LNCaP clone FGC (cell line): Measurements from ENCODE around the gene VEGFD.

DNA sequence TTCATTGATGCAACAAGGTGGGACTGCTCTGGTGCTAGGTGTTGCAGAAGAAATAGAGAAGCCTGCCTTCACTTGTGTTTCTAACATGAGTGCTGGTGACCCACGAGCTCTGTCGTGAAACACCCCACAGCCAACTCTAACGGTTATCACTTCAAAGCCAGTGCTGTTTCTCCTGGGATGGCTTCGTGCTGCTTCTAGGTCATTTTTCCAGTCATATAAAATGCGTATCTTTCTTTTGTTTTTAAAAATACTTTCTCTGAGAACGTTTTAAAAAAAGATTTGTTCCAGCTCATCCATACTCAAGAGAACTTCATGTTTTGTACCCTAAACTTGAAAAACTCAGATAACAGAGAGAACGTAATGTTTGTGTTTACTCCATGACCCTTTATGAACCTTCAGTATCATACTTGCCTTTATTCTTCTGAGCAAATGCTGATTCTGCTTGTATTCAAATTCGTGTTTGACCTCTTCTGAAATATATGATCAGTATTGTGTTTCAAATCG, 18.7 kb upstream of the PRPS2 start:
- RRBS, 2 experiments = no CpG with 5 or more reads among the region's 9 CpGs

GRCh38 chrX:12957318-12957527, 17.7 kb upstream of the TMSB4X start:
- RRBS, 2 experiments = no CpG with 5 or more reads among the region's 4 CpGs

- RRBS, 2 experiments = no CpG with 5 or more reads among the region's 4 CpGs
Measured at GRCh38 chrX:12978601-12978953, 3.7 kb downstream of the TMSB4X start.

DNA sequence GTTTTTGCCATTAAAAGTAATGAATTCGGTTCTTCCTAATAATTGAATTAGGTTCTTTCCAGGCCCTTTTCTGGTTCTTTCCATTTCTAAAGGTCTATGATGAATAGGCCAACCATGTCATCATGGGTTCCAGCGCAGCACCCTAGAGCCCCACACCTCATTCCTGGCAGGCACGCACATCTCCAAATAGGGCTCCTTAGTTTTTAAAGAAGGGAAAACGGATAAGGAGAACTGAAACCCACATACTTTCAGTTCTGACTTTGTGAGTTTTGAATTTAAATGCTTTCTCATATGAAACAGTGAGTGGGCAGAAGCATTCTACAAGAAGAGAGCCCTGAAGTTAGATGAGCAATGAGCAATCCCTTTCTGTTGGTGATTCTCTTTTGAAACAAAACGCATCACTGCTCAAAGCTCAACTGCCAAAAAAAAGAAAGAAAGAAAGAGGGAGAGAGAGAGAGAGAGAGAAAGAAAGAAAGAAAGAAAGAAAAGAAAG, 30.7 kb downstream of the TMSB4X start:
- RRBS, 2 experiments = no CpG with 5 or more reads among the region's 5 CpGs

GRCh38 chrX:13162707-13163244, 118.4 kb upstream of the FAM9C start:
- RRBS, 2 experiments = no CpG with 5 or more reads among the region's 4 CpGs

GRCh38 chrX:13167876-13168273, 123.5 kb upstream of the FAM9C start:
- RRBS, 2 experiments = no CpG with 5 or more reads among the region's 6 CpGs

DNA sequence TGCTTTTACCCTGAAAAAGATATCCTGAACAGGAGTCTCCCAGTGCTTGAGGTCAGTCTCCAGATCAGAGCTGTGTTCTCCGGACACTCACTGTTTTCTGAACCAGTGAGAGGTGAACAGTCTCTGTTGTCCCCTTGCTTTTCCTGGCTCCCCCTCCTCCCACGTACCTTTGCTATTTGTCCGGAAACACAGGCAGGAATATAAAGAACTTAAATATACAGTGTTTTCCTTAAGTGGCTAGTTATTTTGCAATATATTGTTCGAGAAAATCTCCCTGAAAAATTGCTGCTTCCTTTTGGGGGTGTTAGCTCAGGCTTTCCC, 116.5 kb downstream of the ATXN3L start:
- RRBS, 2 experiments = 88 to 89% methylated on average over 3 of the region's 4 CpGs

DNA sequence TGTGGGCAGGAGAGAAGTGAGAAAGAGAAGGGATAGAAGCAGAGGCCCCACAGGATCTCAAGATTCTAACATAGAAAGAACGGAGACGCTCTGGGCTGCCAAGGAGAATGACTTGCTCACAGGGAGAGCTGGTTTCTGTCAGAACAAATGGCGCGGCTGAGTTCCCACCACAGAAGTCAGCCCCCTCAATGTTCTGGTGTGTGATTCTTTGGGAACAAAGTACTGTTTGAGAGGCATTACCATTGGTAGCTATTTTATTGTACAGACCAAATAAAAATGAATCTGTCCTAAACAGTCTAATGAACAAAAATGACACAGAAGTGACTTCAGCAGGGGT, 80.5 kb downstream of the ATXN3L start:
- RRBS, 2 experiments = no CpG with 5 or more reads among the region's 4 CpGs

DNA sequence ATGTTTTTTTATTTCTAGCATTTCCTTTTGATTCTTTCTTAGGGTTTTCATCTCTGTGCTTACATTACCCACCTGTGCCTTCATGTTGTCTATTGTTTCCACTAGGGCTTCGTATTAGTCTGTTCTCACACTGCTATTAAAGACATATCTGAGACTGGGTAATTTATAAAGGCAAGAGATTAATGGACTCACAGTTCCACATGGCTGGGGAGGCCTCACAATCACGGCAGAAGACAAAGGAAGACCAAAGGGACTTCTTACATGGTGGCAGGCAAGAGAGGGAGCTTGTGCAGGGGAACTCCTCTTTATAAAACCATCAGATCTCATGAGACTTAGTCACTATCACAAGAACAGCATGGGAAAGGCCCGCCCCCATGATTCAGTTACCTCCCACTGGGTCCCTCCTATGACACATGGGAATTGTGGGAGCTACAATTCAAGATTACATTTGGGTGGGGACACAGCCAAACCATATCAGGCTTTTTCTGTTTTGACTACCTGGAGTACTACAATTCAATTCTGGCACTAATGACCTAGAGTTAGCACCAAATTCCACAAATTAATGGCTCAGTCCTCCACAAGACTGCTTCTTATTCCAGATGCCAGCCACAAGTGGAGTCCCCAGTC, 16.6 kb downstream of the ATXN3L start:
- RRBS, 2 experiments = no CpG with 5 or more reads among the region's 3 CpGs

- RRBS, 2 experiments = no CpG with 5 or more reads among the region's 8 CpGs
Measured at GRCh38 chrX:13487682-13488519, 81.5 kb upstream of the EGFL6 start.

- RRBS, 2 experiments = no CpG with 5 or more reads among the region's 8 CpGs
Measured at GRCh38 chrX:13733304-13733871, 1.0 kb downstream of the TRAPPC2 start.

DNA sequence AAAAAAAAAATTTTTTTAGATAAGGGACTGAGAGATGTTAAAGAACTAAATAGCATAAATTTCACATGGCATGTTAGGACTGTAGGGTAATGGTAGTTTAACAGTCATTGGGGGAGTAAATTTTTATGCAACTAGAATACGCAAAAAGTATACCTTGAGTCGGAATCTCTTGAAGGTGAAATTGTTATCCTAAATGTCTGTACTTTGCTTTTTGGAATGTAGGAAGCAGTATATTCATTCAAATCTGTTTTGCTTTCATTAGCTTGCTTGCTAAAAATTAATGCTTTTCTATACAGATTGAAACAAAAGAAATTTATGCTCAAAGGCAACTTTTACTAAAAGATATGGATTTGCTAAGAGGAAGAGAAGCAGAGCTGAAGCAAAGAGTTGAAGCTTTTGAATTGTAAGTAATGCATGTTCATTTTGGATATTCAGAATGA, 14.6 kb downstream of the OFD1 start:
- RRBS, 2 experiments = no CpG with 5 or more reads among the region's 2 CpGs

DNA sequence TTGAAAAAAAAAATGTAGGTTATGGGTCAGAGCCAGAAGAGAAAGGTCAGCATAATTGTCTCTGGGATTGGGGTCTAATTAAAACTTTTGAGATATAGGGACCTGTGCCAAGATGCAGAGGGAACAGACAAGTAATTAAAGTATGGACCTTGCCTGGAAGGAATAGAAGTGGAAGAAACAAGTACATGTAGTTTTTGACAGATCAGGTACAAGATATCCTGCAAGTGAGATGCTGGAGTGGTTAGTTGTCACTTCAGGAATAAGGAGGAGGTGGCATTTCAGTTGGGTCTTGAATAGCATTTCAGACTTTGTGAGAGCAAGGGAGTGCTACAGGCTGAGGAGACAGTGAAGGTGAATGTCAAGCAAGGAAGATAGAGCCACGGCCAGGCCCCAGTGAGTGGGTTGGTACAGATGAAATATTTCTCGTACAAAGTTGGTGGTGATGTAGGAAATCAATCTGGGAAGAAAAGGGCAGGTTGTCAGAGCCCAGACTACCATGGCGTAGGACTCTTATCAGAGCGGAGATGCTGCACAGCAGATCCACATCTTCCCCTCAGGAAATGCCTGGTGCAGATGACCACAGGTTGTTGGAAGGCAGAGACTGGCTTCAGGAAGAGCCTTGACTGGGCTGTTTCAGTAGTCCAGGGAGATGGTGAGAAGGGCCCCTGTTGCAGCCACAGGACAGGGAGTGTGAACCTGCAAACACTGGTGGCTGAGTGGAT, 31.3 kb downstream of the OFD1 start:
- RRBS, 2 experiments = no CpG with 5 or more reads among the region's 4 CpGs

- RRBS, 2 experiments = no CpG with 5 or more reads among the region's 1 CpG
Measured at GRCh38 chrX:13911618-13911994, 94.7 kb upstream of the GPM6B start.

- RRBS, 2 experiments = no CpG with 5 or more reads among the region's 12 CpGs
Measured at GRCh38 chrX:13939045-13939484, 90.6 kb downstream of the GEMIN8 start.

GRCh38 chrX:14497204-14497846, 32.0 kb upstream of the GLRA2 start:
- RRBS, 2 experiments = no CpG with 5 or more reads among the region's 4 CpGs

DNA sequence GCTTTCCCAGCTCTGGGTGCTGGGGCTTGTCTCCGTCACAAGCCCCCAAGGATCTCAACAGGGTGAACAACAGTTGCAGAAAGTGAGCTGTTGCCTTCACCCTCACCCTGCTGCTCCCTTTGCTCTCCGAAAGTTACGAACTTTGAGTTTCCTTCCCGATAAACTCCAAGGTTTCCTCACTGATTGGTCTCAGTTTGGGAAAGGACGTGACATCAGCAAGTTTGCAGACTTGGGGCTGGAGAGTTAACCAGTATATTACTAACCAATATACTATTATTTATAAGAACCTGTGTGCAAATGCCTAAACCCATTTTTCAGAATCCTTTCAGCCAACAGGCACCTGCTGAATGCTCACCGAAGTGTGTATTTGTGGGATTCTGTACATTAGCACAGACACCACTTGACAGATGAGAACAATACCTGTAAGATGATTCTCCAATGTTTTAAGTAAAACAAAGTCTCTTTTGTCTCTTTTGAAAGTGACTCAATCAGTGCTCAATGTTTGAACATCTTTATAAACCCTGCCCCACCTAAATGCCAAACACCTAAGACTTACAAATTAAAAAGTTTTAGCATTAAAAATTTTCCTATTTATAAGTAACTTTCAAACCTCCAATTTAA, 897 bp downstream of the ASB9 start:
- RRBS, 2 experiments = no CpG with 5 or more reads among the region's 6 CpGs

GRCh38 chrX:15335631-15335962, 274 bp upstream of the PIGA start:
- RRBS, 2 experiments = no CpG with 5 or more reads among the region's 26 CpGs

- RRBS, 2 experiments = no CpG with 5 or more reads among the region's 2 CpGs
Measured at GRCh38 chrX:15384313-15384593, at the start of gene VEGFD. Gene VEGFD, minus strand, starts transcription at chrX:15384413.

GRCh38 chrX:15803412-15804074, 13.3 kb downstream of the ZRSR2 start:
- RRBS, 2 experiments = no CpG with 5 or more reads among the region's 10 CpGs